Subcutaneous adipose tissue (tissue), 3 donors: ENCODE measurements around the gene SLAIN1.

DNA sequence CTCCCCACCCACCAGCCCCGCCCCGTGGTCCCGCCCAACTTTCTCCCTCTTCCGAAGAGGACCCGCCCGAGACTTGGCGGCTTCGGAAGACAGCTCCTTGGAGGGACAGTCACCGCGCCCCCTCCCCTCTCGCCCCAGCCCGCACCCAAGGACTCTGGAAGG, 291 bp upstream of the KCTD12 start:
- PRO-cap = bidirectional peak, plus-strand start at position 54 of the sequence, minus-strand start outside the sequence
- RAMPAGE, long total RNA, 3 experiments = no peak in any of the 3 experiments

GRCh38 chr13:76894427-76894771, 8.2 kb upstream of the KCTD12 start:
- PRO-cap = no peak
- RAMPAGE, long total RNA, 3 experiments = no peak in any of the 3 experiments

DNA sequence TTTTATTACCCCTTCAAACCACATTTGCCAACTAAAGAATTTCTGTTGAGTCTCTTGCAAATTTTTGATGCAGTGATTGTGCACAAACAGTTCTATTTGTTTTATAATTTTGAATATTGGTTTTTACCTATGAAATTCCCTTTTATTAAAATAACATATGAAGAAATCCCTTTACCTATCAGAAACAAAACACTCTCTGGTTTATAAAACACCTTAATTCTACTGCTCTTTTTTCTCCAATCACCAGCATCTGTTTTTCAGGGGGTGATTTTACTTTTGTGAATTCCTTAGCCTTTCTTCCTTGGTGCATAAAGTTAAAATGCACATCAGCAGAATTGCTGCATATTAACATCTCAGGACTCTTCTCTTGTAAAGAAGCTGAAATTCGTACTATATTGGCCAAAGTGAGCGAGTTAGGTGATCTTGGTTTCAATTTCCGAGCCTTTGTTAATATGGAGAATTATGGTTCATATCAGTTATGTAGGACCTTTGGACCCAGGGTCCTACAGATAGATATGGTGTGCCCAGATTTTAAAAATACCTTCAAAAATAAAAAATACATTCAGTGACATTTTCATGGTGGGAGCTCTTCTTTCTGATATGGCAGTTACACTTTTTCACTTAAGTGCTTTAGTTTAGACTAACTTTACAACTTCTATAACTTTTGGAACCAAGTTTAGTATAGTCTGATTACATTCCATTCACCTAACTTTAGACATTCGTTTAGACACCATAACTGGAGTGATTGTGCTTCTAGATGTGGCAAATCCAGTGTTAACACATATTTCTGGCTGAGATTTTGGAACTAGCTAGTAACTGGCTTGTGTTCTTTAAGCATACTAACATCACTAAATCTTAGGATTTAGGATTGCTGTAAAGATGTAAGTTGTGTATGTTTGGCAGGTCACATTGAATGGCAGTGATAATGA, 9.1 kb downstream of the CLN5 start:
- PRO-cap = no peak
- RAMPAGE, long total RNA, 3 experiments = no peak in any of the 3 experiments

DNA sequence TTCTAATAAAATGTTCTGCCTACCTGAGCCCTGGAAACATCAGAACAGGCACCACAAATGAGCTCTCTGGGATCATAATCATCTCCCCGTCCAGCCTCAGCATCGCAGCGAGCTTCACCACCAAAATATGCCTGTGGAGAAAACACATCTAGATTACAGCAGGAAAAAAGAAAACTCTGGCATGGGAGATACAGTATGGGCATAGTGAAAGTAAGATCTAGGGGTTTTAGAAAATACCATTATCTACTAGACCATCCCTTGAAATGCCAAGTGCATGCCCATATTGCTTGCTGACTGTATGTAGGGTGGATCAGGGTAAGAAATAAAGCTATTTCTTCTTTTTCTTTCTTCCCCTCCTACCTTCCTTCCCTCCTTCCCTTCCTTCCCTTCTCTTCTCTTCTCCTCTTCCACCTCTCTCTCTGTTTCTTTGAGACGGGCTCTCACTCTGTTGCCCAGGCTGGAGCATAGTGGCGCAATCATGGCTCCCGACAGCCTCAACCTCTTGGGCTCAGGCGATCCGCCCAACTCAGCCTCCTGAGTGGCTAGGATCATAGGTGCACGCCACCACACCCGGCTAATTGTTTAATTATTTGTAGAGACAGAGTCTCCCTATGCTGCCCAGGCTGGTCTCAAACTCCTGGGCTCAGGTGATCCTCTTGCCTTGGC, 25.0 kb upstream of the FBXL3 start:
- PRO-cap = no peak
- RAMPAGE, long total RNA, 3 experiments = no peak in any of the 3 experiments

- PRO-cap = no peak
- RAMPAGE, long total RNA, 3 experiments = no peak in any of the 3 experiments
These were observed 82.4 kb upstream of the FBXL3 start for GRCh38 chr13:77109294-77109807.

DNA sequence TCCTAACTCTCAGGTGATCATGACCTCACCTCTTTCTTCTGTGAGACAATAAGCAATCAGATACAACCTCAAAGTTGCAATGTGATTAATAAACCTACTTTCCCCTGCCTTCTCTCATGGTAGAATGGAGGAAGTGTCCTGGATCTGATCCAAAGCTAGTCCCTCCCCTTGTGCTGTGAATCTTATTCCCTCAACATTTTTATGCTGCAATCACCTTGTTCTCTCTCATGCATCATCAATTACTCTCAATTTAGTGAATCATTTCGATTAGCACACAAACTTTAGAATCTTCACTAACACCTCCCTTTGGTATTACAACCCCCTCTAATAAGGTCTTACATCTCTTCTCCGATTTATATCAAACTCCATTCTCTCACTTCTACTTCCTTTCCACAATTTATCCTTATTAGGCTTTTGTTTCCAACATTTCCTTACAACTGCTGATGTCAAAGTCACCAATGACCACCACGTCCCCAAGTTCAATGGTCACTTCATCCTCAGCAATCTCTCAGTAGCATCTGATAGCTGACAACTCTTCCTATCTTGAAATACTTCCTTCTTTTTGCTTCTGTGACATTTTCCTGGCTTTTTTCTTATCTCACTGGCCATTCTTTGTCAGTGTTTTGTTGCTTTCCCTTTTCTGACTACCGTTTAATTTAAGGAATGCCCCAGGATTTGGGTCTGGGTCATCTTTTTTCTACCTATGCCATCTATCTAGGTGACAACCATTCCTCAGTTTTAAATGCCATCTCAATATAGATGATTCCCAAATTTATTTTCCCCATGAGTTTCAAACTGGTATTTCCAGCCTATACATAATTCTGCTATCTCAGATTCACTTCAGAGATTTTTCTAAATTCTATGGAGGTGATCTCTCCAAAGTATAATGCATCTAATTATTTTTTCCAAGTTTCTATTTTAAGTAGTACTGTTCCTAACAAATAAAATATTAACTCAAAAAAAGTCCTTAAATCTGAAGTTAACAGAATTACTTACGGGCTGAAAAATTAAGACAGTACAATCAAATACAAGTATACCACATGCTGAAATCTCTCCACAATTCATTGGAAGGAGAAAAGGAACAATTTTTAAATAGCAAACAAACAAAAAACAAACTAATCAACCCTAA, 118.2 kb upstream of the FBXL3 start:
- PRO-cap = no peak
- RAMPAGE, long total RNA, 3 experiments = no peak in any of the 3 experiments

GRCh38 chr13:77149643-77150390, 122.9 kb upstream of the FBXL3 start:
- PRO-cap = no peak
- RAMPAGE, long total RNA, 3 experiments = no peak in any of the 3 experiments

DNA sequence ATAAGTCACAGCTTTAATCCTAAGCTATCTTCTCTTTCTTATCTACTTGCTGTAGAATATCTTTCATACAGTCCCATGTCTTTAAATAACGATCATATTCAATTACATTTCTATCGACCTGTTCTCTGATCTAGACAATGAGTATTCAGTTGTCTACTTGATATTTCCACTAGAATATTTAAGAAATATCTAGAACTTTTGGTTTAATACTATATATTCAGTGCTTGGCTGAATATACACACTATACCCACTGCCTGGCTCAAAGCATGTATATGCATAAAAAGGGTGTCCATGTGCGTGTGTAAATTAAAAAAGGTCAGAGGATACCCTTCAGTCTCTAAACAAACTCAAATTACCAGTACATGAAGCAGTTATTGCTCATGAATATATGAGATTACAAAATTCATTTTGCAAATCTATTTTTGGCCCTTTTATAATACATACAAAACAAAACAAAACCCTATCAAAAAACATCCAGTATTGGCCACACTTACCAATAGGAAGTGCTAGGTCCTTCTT, 137.1 kb upstream of the FBXL3 start:
- PRO-cap = no peak
- RAMPAGE, long total RNA, 3 experiments = no peak in any of the 3 experiments

- PRO-cap = no peak
- RAMPAGE, long total RNA, 3 experiments = no peak in any of the 3 experiments
These were observed 147.3 kb upstream of the FBXL3 start for GRCh38 chr13:77174212-77174688.

DNA sequence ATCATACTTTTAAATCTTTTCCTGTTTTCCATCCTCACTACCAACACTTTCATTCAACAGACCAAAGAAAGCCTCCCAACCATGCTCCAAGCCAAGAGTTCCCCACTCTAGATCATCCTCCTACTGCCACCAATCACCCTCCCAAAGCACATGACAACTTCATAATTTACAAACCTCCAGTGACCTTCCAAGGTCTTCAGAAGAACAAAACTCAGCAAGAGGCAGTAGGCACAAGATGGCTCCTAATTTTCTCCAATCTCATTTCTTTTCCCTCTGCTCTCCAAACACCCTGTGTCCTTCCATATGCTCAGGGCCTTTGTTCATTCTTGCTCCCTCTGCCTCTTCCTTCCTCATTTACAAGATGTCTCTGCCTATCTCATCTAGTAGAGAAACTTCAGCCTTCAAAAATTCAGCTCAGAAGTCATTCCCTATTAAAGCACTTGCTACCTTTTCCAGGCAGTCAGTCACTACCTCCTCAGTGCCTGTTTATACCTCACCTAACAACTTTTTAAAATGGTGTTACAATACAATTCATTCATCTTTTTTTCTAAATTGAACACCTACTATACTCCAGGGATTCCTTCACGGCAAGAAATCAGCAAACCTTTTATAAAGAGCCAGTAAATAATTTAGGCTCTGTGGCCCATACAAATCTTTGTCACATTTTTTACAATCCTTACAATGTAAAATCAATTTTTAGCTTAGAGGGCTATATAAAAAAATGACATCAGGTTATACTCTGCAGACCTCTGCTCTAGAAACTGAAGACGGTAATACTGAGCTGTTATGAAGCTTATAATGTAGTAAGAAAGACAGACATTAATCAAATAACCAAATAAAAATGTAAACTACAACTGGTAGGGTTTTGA, 75.1 kb downstream of the MYCBP2 start:
- PRO-cap = no peak
- RAMPAGE, long total RNA, 3 experiments = no peak in any of the 3 experiments

DNA sequence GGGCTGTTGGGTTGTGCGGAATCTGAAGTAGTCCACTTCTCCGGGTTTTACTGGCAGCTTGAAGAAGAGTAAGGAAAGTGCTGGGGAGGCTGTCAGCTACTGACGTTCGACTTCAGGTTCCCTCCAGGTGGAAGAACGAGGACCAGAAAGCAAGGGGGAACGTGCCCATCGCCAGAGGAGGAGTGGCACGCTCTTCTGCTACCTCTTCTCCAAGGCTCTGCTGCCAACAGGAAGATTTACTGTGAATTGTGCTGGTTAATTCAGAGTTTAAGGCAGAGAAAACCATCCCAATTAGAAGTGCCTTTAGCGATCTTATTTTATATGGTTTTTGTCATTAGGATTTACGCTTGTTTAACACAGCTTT, 295 bp upstream of the MYCBP2 start:
- PRO-cap = bidirectional peak, plus-strand start at position 61 of the sequence, minus-strand start outside the sequence
- RAMPAGE, long total RNA, 3 experiments = no peak in any of the 3 experiments

GRCh38 chr13:77533657-77534333, 1.7 kb upstream of the SCEL start:
- PRO-cap = no peak
- RAMPAGE, long total RNA, 3 experiments = no peak in any of the 3 experiments

DNA sequence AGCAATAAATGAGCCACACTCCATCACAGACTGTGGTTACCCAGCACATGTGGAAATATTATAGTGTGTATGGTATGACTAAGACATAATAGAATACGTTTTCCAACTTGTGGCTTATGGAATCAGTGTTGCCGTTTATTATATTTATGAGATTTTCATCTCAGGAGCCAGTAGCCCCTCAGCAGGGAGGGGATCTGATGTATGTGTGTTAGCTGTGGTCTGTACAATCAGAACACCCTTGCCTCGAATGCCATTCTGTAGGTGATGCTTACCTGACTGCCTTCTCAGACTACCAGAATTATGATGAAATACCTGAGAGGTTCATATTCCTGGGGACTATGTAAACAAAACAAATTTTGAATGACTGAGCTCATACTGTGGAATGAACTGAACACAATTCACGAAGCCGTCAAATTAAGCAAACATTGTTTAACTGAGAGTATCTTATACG, 1.9 kb downstream of the SCEL start:
- PRO-cap = no peak
- RAMPAGE, long total RNA, 3 experiments = no peak in any of the 3 experiments

- PRO-cap = bidirectional peak, plus-strand start at chr13:77697717, minus-strand start at chr13:77697413
- RAMPAGE, long total RNA, 3 experiments = no peak in any of the 3 experiments
These were observed at the start of gene SLAIN1 for GRCh38 chr13:77697025-77697776. Gene SLAIN1 (plus strand): TSS chr13:77697687.

DNA sequence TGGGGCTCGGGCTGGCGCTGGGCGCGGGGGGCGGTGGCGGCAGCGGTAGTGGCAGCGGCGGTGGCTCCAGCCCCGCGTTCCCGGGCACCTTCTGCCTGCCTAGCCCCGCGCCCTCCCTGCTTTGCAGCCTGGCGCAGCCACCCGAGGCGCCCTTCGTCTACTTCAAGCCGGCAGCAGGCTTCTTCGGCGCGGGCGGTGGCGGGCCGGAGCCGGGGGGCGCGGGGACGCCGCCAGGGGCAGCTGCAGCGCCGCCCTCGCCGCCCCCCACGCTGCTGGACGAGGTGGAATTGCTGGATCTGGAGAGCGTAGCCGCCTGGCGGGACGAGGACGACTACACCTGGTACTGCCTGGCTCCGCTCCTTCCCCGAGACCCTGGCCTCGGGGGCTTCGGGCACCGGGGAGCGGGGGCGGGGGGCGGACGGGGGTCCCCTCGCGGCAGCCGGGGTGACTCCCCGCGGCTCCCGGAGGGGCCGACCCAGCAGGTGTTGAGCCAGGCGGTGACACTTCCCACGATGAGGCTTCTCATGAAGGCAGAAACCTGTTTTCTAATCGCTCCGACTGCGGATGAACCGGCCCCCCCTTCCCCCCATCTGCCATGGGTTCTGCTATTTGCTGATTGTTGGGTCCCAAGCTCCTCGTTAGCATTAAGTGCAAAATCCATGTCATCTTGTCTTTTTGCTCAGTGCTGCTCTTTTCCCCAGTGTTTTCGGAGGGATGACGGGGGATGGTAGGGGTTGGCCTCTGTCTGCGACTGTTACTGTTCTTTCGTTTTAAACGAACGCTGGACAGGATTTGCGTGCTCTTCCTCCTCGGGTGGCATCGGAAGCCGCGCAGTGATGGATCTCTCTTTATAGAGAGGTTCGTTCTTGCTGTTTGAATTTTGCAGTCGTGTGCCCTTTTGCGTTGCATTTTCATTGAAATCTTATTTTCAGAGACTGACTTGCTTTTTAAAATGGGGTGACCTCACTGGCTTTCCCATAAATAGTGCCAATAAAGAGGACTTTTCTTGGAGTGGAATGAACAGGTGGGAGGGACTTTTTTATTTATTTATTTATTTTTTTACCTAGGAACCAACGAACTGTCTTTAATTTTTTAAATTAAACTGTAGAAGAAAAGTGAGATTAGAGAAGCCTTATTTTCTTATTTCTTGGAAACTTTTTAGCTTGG, 1.1 kb downstream of the SLAIN1 start:
- PRO-cap = no peak
- RAMPAGE, long total RNA, 3 experiments = no peak in any of the 3 experiments

DNA sequence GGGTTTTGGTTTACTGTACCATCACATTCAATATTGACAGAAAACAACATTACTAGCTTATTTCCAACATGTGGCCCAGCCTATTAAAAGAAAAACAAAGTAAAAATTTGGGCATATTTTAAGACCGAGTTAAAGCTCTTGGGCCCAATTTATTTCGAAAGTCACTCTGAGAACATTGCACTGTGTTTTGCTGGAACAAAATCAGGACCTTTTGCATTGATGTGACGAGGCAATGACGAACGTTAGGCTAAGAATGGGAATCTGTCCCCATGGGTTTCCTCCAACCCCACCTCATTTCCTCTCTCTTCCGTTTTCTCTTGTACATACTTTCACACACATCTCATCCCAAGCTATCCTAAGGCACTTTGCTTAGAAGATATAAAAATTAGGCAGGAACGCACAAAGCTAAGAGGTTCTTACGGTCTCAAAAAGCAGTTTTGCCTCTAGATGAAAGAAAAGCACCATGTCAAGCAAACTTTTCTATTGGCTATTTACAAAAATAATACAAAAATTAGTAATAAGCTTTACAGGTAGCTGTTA, 22.1 kb downstream of the EDNRB start:
- PRO-cap = bidirectional peak, plus-strand start at position 372 of the sequence, minus-strand start at position 163 of the sequence
- RAMPAGE, long total RNA, 3 experiments = no peak in any of the 3 experiments

DNA sequence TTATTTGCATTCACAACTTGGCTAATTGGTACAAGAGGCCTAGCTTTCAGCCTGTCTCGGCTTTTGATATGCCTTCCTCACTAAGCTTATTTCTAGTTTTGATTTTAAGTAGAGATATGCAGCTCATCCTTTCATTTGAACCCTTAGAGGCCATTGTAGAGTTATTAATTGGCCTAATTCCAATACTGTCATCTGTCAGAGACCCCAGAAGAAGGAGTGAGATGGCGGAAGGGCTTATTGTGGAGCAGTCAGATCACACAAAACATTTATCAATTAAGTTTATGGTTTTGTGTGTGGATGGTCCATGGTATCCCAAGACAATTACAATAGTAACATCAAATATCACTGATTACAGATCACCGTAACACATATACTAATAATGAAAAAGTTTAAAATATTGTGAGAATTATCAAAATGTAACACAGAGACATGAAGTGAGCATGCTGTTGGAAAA, 140.6 kb upstream of the OBI1 start:
- PRO-cap = no peak
- RAMPAGE, long total RNA, 3 experiments = no peak in any of the 3 experiments

DNA sequence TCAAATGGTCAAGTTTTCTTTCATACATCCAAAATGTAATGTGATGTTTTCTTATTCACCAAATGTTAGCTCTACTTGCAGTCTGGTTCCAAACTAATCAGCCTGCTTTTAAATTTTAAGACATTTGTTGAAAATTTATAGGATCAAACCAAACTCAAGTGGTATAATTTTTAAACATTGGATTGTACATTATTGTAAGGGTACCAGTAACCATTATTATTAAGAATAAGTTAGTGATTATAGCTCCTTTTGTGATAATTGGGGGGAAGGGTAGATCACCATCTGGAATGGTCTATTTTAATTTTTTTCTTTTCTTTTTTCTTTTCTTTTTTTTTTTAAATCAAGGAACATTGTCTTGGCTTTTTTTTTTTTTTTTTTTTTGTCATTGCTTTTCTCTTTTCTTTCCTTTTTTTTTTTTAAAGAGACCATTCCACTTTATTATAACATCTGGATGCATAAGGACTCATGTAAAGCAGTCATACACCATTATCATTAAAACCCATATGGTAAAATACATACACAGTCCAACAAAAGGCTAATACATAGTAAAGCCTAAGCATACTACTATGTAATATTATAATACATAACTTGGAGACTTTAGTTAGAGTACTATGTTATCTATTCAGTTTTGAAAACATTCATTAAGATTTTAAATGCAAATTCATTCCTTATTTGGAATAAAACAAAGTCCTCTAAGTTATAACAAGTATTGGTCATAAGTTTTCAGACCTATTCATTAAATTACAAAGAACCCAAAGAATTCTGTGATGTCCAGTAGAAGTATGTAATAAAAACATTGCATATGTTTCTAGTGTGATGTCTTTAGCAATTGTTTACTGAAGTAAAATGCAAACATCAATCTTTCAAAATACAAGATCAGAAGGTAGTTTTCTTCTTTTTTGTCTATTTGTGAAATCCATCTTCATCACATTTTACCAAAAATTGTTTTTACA, 86.2 kb downstream of the RBM26 start:
- PRO-cap = no peak
- RAMPAGE, long total RNA, 3 experiments = no peak in any of the 3 experiments

- PRO-cap = no peak
- RAMPAGE, long total RNA, 3 experiments = no peak in any of the 3 experiments
These were observed 71.5 kb downstream of the RBM26 start for GRCh38 chr13:79334311-79335177.

- PRO-cap = no peak
- RAMPAGE, long total RNA, 3 experiments = no peak in any of the 3 experiments
These were observed 2.1 kb downstream of the NDFIP2 start for GRCh38 chr13:79483035-79483517.